Mesenchymal stem cell of adipose (primary cell): ENCODE measurements around the genes GTPBP1 and CBX6.

DNA sequence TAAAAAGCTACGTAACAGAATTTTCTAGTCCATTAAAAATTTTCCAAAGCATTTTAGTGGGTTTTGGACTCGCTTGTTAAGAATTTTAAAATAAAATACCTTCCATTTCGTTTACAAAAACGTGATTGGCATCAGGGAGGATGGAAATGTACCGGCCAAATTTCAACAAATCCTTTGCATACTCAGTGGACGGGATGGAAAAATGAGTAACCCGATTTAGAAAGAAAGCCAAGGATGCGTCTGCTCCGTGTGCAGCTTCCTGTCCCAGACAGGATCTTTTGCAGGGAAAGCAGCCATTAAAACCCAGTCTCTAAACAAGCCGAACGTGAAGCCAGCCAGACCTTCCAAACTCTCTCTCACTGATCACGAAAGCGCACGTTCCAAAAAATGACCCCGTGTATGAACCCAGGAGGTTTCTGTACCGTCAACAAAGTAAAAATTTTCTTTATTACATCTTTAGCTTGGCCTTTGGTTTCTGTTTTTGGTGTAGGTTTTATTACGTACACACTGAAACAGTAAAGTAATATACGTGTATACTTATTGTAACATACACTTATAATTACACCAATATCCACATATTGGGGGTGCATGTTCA lies 15.5 kb downstream of the TMEM184B start:
- CAGE, long polyA plus RNA: no peak

GRCh38 chr22:38295552-38296104 lies 21.6 kb downstream of the CSNK1E start:
- CAGE, long polyA plus RNA: no peak

GRCh38 chr22:38299090-38299449 lies 18.2 kb downstream of the CSNK1E start:
- CAGE, long polyA plus RNA: no peak

DNA sequence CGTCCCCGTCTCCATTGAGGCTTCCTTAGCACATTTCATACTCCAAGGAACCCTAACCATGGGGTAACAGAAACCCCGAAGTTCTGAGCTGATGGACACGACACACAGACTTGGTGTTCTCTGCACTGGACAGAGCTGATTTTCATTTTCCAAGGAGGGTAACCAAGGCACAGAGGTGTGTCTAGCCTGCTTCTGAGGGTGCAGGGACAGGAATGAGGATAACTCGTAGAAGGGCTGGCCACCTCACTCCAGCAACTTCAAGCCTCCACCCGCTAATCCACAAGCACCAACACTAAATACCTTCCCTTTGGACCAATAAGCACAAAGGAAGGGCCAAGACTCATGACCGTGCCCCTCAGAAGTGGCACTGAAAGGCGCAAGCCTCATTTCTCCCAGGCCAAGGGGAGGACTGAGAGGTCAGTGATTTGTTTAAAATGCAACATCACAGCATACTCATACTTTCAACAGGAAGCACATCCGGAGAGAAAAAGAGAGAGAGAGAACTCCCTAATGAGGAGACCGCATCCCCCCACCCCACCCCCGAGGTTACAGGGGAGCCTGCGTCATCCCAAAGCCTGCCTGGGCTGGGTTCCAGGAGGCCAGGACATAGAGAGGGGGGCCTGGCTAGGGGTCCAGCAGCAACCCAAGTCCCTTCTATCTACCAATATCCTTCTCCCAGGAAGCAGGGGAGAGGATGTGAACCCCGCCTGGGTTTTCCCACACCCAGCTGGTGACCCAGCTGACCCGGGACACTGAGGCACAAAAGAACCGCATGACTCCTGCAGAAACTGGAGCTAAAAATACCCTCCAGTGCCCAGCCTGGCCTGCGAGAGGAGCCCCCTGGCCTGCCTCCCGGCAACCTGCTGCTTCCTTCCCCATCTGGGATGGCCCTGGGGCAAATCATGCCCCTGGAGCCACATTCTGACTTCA lies 3.9 kb downstream of the CSNK1E start:
- CAGE, long polyA plus RNA: no peak

DNA sequence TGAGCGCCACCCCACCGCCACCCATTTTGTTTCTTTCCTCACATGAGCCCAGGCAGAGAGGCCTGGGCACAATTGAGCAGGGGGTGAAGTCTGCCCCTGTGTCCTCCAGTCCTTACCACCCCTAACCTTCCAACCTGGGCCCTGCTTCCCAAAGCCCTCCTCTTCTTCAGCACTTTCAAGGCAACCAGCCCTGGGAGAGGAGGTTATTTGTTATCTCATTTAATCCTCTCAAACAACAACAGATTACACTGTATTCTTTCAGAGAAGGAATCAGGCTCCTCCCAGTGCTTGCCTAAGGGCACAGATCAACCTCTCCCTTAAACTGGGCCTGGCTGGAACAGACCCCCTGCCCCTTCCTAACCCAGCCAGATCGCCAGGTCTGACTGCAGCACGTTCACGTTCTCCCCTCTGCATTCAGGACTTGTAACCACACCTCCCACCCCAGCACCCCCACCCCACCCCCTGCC lies 2.0 kb upstream of the CSNK1E start:
- CAGE, long polyA plus RNA: no peak

- CAGE, long polyA plus RNA: no peak
Observed at GRCh38 chr22:38705579-38706283, at the start of gene GTPBP1. GTPBP1 (plus strand) TSS chr22:38705944.

- CAGE, long polyA plus RNA: no peak
Observed at GRCh38 chr22:38725868-38726772, 20.4 kb downstream of the GTPBP1 start.

GRCh38 chr22:38728733-38729851 lies 23.3 kb downstream of the GTPBP1 start:
- CAGE, long polyA plus RNA: no peak

DNA sequence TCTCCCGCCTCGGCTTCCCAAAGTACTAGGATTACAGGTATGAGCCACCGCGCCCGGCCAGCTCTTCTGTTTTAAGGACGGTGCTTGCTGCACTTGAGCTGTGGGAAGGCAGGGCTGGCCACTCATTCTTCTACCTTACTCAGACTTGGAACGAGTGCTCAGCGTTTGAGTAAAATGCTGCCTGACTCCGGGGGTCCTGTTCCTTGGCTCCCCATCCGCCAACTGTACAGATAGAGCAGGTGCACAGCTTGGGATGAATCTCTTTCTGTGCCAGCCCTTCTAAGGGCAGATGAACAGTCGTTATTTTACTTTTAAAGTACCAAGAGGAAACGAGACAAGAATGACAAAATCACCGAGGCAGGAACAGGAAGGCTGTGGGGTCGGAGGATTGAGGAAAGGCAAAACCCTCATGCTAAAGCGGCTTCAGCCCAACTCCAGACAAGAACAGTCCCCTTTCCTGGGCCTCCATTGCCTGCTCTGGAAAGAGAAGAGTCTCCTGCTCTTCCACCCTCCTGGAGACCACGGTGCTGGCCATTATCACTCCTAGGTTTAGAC lies 978 bp upstream of the SUN2 start:
- CAGE, long polyA plus RNA: no peak

- CAGE, long polyA plus RNA: no peak
Observed at GRCh38 chr22:38787839-38788745, 5.9 kb downstream of the DNAL4 start.

DNA sequence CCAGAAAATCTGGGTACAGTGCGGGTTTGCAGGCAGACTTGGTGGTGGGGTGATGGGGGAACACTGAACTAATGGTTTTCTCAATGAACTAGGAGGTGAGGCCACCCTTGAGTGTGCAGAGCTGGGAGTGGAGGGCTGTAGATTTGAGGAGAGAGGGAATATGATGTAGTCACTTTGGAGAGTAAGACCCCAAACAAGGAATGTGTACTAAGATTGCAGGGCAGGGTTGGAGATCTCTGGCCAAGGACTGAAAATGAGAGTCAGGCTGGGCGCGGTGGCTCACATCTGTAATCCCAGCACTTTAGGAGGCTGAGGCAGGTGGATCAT lies 22.7 kb upstream of the DNAL4 start:
- CAGE, long polyA plus RNA: no peak

GRCh38 chr22:38859853-38861125 lies 11.7 kb downstream of the CBX6 start:
- CAGE, long polyA plus RNA: no peak

DNA sequence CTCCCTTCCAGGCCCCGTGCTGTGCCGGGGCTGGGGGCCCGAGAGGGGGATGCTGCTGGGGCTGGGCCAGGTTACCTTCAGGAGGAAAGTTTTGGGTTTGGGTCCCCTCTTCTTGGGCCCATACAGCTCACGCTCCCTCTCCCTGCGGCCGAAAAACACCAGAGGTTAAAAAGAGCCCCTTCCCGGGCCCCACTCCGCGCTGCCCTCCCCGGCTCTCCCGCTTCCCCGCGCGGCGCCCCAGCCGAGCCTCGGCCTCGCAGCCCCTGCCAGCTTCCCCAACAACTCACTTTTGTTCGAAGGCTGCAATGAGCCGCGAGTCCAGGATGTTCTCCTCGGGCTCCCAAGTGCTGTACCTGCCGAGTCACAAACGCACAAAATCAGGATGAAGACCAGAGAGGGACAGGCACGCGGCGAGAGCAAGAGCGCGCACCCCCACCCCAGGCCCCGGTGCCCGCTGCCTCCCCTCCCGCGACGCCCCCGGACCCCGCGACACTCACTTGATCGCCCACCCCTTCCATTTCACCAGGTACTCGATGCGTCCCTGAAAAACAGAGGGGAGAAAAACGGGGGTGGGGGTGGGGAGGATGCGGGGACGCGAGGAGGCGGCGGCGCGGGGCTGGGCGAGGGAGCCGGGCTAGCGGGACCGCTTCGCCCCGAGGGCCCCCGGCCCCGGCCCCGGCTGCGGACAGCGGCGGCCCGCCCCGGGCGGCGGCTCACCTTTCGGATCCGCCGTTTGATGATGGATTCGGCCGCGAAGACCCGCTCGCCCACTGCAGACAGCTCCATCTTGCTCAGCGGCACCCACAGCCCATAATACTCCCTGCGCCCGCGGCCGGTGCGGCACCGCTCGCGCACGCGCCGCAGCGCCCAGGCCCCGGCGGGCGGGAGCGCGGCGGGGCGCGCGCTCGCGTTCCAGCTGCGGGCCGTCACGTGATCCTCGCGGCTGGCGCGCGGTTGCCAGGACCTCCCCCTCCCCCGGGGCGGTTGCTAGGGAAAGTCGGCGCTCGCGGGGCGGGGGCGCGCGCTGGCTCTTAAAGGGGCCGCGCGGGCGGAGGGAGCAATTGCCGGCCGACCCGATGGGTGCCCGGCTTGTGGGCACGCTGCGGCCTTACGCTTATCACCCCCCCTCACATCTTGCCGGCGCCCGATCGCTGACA lies at the start of gene CBX6:
Gene CBX6 (minus strand): TSS at position 812 of the 1,157 bp plus-strand sequence.
- CAGE, long polyA plus RNA: no peak

DNA sequence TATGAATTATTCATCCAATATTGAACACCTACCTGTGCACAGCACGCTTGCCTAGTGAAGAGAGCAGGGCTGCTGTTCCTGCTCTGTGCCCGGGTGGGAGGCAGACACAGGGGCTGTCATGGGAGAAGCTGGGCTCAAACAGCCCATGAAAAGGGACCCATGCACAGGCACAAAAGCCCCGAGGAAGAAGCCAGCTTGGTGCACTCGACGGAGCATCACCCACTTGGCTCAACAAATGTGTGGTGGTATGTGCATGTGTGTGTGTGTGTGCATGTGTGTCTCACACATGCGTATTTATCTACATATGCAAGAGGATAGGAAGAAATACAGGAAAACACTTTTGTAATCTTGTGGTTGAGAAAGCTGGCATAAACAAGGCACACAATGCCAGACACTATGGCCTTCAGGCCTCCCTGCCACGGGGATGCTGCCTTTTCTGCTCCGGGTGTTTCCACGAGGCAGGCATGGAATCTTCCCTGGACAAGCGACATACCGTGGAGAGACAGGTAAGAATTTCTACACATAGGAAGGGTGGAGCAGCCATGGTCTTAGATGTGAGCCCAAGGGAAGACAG lies 5.0 kb upstream of the APOBEC3A start:
- CAGE, long polyA plus RNA: no peak

- CAGE, long polyA plus RNA: no peak
Observed at GRCh38 chr22:38963908-38964497, 6.6 kb downstream of the APOBEC3A start.

GRCh38 chr22:38964744-38965463 lies 7.5 kb downstream of the APOBEC3A start:
- CAGE, long polyA plus RNA: no peak

GRCh38 chr22:39214281-39215385 lies 30.1 kb downstream of the PDGFB start:
- CAGE, long polyA plus RNA: no peak

DNA sequence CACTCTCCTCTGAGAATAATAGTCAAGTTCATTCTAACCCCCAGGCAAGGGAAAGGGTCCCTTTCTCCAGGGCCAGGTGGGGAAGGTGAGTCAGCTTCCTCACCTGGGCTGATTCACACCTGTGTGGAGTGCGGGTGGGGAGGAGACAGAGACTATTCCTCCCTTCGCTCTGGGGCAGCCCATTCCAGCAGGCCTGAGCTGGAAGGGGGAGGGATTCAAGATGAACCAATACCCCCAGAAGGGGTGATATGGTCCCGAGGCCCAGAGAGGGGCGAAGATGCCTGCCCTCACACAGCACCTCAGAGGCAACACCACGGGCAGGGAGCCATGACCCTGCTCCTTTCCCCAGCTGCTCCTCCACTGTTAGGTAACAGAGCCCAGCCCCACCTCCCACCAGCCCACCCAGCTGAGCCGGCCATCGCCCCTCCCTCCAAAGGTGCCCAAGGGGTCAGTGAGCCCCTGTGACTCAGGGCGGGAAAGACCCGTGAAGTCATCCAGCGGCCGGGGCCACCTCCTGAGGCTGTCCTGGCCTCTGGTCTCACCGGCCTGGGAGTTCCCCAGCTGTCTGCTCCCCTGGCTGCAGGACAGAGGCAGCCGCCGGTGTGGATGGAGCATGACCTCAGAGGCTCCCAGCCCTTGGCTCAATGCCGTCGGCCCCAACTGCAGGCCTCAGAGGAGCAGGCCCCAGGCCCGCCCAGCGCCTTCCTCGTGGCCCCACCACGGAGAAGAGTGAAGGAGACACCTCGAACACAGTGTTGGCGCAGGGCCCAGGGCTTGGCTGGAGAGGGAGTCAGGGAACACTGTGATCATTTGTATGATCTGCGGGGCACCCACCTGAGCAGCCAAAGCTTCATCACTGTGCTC lies 28.8 kb downstream of the RPL3 start:
- CAGE, long polyA plus RNA: no peak

DNA sequence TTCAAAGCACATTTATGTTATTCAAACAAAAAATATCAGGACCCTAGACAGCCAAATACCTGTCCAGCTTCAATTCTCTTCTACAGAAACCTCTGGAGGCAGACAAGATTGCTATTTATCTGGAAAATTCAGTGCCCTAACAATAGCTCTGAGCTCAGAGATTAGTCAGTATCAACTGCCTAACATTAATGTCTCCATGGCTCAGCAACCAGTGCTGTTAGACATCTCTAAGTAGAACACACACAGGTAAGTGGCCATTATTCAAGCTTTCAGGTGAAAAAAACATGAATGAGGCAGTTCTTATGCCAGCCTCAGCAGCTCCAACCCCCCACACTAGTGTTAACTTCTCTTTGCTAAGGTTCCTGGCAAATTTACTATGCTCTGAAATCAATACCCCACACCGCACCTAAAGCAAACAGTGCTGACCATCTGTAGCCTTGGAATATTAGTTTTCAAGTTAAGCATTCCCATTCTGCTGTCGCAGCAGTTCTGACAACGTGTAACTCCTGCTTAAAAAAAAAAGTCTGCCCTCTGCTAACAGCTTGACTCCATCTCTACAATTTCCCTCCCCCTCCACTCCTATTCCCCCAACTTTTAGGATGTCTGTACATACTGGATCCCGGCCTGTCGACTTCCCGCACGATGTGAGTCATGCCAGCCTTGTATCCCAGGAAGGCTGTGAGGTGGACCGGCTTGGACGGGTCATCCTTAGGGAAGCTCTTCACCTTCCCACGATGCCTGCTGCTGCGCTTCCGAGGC lies 1.5 kb downstream of the RPL3 start:
- CAGE, long polyA plus RNA: no peak

GRCh38 chr22:39414204-39414921 lies 14.8 kb downstream of the TAB1 start:
- CAGE, long polyA plus RNA: no peak